NALM6 (cell line): ENCODE data around the genes UGGT1 and CFC1.

- PRO-cap = no peak
These were observed 32.4 kb downstream of the SFT2D3 start for GRCh38 chr2:127733606-127734117.

DNA sequence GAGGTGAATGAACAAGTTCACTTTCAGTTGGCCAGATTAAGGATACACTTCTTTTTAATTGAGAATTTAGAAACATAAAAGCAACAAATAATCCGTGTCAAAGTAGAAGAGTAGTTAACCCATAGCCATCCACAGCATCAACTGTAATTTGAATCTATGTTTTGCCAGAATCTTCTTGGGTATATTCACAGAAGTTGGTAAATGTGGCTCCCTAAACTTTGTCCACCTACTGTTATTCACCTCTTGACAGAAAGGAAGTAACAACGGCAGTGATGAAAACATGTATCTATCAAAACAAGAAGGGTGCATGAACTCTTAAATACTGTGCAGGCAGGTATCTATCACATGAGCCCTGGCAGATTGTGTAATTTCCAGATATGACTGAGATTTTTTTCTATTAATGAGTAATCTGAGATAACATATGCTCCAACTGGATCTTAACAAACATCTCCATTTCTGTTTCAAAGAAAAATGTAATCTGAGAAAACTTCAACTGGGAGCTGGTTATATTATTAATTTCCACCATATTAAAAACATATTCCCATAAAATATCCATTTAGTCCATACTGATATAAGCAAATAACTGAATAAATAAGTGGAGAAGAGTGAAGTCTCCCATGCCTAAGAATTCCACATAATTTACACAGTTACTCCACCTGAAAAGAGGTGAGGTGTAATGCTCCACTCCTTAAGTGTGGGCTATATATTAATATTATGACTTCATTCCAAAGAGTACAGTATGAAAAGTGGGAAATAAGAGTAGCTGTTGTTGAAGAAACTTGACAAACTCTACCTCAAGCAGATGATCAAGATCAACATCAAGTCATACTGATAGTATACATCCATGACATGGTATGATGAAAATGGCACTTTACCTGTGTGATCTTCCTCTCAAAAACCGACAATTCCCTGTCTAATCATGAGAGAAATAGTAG is 36.7 kb downstream of the SFT2D3 start:
- PRO-cap = no peak

DNA sequence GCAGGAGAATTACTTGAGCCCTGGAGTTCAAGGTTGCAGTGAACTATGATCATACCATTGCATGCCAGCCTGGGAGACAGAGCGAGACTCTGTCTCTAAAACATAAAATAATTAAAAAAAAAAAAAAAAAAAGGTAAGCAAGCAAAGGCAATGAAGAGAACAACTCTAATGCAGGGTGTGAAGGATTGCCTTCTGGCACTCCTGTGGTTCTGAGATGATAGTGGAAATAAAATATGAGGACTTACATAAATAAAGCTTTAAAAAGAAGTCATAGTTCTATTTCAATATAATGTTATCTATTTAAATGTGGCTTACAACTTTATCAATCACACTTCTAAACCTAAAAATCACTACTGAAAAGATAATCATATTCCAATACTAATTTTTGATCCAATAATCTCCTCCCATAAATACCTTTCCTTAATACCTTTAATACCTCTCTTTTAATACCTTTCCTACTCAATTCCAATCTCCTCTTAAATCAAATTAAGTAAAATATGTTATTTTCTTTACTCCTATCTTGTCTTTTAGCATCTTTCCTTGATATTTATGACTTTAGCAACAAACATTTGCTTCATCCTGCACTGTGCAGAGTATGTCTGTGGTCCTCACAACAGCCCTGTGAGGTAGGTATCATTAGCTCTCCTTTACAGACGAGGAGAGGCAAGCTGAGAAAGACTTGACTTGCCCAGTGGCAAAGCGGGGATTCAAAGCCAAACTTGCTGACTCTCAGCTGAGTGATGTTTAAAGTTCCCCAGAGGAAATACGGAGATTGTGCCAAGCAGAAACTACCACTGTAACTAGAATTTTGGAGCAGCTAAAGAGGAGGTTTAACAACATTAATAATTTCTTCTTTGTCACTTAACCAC is 44.9 kb downstream of the SFT2D3 start:
- PRO-cap = no peak

DNA sequence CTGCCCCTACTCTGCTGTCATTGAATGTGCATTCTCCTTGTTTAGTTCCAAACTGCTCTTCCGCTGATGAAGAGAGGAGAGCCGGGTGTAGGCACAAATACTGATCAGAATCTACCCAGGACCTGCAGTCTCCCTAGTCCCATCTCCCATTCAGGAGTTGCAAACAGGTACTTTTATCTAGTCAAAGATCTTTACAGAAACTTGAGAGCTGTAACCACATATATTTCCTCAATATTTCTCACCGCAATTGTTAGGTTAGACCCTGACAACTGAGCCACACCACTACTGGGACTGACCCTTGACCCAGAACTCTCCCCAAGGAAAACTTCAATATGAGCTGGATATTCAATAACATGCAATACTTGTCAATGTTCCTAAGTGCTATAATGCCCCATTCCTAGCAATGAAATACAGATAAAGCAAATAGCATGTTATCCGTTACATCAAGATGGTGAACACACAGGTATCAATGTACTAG is 14.9 kb downstream of the POLR2D start:
- PRO-cap = no peak

- PRO-cap = no peak
These were observed 883 bp upstream of the AMMECR1L start for GRCh38 chr2:127886612-127887065.

GRCh38 chr2:127941499-127942355 is 56.0 kb upstream of the AMMECR1L start:
- PRO-cap = no peak

DNA sequence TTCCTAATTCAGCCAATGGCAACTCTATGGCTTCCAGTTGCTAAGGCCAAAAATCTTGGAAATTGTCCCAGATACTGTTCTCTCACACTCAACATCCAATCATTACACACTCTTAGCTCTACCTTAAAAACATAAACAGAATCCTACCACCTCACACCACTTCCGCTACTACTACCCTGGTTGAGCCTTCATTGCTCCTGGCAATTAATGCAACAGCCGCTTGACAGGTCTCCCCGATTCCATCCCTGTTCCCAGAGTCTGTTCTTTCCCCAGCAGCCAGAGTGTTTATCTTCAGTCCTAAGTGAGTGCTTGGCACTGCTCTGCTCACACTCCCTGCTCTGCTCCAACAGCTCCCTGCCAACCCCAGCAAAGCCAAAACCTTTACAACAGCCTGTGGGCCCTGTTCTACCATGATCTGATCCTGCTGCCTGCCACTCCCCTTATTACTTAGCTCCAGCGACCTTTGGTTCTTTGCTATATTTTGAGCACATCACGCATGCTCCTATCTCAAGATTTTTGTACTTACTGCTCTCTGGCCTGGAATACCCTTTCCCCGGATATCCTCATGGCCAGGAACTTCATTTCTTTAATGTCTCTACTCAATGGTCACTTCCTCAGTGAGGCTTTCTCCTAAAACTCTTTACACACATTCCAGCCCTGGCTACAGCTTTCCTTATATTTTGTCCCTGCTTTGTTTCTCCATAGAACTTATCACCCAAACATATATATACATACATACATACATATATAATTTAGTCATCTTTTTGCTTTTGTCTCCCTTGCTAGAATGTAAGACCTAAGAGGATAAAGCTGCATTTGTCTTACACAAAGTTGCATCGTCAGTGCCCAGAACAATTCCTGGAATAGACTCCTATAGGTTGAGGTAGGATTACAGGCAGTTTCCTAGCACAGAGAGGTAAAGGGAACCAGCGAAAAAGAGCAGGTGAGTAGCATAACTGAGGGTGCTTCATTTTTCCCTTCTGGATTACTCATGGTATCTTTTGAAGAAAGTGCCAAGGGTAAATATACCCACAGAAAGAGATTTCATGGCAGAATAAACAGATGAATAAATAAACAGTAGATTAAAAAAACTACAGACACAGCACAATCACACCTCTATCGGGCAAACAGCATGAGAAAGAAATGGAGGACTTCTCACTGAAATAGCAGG is 67.8 kb upstream of the AMMECR1L start:
- PRO-cap = no peak

DNA sequence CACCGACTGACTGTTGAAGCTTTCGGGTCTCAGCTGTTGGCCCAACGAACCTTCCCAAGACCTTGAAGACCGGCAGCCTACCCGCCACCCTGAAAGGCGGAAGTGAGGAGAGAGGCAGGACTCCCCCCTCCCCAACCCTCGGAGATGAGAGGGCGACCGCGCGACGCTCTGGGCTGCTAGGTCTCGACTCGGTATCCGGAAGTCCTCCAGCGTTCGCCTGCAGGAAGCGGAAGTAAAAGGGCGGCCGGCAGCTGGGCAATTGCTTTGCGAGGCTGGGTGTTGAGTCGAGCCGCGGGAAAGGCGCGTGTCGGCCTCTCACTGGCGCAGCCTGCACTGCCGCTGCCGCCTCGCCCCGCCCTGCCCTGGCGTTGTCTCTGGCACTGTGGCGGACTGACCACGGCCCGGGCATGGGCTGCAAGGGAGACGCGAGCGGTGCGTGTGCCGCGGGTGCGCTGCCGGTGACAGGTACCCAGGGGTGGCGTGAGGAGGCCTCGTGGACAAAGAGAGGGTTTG is at the start of gene UGGT1:
TSS of gene UGGT1 (plus strand) at position 250 of the 513 bp plus-strand sequence.
- PRO-cap = bidirectional peak, plus-strand start at position 397 of the sequence, minus-strand start at position 104 of the sequence

DNA sequence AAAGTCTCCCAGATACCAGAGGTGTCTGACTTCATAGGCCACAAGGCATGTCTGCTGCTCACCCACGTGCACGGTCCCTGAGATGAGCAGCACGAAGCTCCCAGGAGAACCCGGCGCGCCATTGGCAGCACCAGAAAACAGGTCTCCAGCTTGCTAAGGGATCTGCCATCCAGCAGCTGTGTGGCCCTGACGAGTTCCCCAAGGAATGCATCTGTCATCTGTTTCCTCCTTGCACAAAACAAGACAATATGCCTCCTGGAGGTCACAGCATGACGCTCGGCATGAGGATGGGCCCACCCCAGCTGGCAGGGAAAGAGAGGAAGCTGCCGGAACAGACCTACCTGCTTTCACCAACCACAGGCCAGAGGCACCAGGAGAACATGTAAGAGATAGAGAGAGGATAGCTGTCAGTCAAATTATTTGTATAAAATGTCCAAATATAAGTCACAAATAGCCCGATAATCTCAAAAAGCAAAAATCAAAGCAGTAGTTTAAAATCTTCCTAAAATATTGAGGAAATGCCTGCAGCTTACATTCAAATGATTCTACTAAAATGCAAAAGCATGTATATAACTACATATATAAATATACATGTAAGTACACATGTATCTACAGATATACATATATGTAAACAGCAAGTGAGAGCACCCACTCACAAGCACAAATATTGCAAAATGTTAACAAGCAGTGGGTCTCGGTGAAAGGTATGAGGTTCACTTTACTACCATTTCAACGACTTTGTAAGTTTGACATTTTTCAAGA is 29.0 kb downstream of the HS6ST1 start:
- PRO-cap = no peak

GRCh38 chr2:128361925-128362544 is 43.4 kb upstream of the HS6ST1 start:
- PRO-cap = no peak

GRCh38 chr2:128378998-128379706 is 60.5 kb upstream of the HS6ST1 start:
- PRO-cap = no peak

DNA sequence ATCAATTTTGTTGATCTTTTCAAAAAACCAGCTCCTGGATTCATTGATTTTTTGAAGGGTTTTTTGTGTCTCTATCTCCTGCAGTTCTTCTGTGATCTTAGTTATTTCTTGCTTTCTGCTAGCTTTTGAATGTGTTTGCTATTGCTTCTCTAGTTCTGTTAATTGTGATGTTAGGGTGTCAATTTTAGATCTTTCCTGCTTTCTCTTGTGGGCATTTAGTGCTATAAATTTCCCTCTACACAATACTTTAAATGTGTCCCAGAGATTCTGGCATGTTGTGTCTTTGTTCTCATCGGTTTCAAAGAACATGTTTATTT is 627.5 kb upstream of the HS6ST1 start:
- PRO-cap = no peak

- PRO-cap = no peak
These were observed 631.7 kb upstream of the RAB6C start for GRCh38 chr2:129347736-129348222.

DNA sequence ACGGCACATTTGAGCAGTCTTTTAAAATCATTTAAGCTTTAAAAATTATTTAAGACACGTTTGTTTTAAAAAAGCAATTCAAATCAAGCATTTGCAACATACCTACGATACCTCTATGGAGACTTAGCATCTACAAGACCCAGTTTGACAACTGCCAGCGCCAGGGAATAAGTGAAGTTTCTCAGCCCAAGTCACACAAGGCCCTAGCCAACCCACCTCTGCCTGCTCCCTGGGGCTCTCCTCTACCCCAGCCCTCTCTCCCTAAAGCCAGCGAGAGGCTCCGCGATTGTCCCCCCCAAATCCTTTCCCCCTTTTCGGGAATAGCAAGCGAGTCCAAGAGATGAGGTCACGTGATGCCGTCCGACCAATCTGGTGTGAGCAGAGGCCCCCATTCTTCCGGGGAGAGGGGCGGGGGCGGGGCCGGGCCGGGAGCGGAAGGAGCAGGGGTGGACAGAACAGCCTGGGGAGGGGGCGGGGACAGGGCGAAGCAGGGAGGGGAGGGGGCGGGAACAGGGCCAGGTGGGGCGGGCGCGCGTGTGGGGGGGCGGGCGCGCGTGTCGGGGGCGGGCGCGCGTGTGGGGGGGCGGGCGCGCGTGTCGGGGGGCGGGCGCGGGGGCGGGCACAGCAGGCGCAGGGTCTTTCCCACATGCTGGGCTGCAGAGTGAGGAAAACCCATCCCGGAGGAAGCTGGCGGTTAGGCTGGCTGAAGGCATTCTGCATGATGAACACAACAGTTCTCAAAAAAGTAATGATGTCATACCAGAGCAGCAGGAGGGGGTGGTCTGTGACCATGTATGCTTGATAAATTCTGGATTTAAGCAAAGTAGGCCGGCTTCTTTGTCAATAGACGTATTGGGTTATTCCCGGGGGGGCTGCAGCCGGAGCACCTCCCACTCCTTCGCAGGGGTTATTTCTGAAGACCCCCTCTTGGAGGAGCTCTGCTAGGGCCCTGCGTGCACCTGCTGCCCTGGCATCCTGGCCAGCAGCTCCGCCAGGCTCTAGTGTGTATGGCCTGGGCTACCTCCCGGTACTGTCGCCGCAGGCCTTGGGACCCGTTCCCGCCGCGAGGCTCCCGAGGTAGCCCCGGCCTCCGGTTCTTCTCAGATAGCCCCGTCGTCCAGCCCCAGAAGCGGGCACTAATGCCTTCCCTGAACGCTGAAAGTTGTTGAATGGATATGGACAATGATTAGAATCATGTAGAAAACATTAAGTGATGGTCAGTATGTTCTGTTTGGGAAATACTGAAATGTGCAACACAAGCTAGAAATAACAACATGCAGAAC is 101.8 kb upstream of the RAB6C start:
- PRO-cap = bidirectional peak, plus-strand start at position 422 of the sequence, minus-strand start at position 322 of the sequence

- PRO-cap = no peak
These were observed 3.3 kb downstream of the TUBA3E start for GRCh38 chr2:130194906-130195429.

- PRO-cap = no peak
These were observed 766 bp upstream of the PTPN18 start for GRCh38 chr2:130355025-130355554.

- PRO-cap = no peak
These were observed 19.2 kb downstream of the PTPN18 start for GRCh38 chr2:130375046-130375441.

- PRO-cap = no peak
These were observed at the start of gene CFC1 for GRCh38 chr2:130599410-130599894. Gene CFC1 (minus strand): TSS chr2:130599575.

DNA sequence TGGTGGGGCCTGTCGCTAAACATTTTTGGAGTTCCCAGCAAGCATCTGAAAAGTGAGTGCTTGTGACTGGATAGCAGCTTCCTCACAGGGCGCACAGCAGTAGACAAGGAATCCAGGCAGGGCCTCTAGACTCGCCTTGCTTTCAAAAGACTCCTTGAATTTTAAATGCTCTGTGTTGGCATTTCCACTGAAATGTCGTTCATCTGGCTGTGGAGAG is 126.3 kb downstream of the FAM168B start:
- PRO-cap = no peak

GRCh38 chr2:131050645-131051141 is 42.6 kb downstream of the FAM168B start:
- PRO-cap = no peak